ENCODE results near the genes MICOS13, PRR22 and RANBP3.

GRCh38 chr19:5292686-5293101 lies 47.9 kb downstream of the PTPRS start:
- PRO-cap: no peak

DNA sequence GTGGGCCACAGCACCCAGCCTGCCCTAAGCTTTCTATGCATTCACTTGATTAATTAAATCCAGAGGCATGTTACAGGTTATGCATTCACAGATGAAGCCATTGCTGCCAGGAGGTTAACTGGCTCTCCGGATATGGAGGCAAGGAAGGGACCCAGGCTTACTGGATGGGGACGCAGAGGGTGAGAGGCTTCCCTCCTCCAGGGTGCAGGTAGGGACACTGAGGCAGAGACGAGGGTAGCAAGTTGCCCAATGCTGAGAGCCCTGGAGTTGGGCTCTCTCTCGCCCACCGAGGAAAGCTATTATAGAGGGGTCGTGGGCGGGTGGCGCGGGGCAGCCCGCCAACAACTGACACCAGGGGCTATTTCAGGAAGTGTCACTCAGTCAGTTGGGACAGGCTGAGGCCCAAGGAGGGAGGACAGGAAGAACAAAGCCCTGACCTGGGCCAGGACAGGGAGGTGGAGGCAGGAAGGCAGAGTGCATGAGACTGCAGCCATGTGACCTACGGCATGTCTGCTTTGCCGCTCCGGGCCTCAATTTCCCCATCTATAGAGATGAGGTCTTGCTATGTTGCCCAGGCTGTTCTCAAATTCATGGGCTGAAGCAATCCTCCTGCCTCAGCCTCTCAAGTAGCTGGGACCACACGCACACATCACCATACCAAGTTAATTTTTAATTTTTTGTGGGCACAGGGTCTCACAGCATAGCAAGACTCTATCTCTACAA lies 82.7 kb downstream of the ZNRF4 start:
- PRO-cap: no peak

GRCh38 chr19:5588419-5588953 lies 34.1 kb downstream of the SAFB2 start:
- PRO-cap: no peak

DNA sequence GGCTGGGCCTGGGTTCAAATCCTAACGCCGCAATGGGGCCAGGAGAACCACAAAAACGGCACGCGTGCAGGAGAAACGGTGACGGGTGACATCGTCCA lies 530 bp downstream of the SAFB start:
- PRO-cap: no peak

- PRO-cap: unidirectional peak, minus-strand start at chr19:5680512
Measured at GRCh38 chr19:5680047-5680727, at the start of gene MICOS13. Gene MICOS13 (minus strand): TSS chr19:5680516.

- PRO-cap: no peak
Measured at GRCh38 chr19:5687552-5688245, 2.4 kb upstream of the RPL36 start.

DNA sequence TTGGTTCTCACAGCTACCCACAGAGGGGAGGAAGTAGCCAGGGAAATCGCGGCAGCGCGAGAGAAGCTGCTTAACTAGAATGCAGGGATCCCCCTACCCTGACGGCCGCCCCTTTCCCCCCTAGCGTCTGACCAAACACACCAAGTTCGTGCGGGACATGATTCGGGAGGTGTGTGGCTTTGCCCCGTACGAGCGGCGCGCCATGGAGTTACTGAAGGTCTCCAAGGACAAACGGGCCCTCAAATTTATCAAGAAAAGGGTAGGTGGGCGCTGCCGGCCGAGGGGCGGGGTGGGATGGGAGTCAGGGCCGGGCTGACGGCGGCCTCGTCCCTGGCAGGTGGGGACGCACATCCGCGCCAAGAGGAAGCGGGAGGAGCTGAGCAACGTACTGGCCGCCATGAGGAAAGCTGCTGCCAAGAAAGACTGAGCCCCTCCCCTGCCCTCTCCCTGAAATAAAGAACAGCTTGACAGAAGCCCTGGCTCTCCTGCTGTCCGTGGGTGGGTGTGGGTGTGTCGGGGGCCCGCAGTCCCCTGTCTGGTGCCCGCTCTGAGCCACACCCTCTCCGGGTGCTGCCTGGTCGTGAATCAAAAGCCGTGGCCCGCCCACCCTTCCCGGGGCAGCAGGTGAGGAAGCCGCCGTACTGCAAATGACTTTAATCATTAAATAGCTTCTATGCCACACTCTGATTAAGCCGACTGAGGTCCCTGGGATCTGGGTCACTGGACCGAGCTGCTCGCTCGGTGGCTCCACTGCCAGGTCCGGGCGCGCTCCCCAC lies 1.3 kb downstream of the RPL36 start:
- PRO-cap: no peak

DNA sequence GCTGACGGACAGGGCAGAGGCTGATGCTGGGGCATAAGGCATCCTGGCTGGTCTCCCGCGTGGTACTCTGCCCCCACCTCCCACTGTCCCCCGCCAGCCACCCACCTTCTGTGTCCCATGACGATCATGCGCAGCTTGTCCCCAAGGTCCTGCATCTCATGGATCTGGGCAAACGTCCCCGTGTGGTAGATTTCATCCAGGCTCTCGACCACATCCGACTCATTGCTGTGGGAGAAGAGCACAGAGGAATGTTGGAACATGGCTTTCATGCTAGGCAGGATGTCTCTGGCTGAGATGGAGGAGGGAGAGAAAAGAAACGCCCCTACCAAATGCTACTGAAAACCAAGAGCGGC lies 6.9 kb downstream of the LONP1 start:
- PRO-cap: no peak

DNA sequence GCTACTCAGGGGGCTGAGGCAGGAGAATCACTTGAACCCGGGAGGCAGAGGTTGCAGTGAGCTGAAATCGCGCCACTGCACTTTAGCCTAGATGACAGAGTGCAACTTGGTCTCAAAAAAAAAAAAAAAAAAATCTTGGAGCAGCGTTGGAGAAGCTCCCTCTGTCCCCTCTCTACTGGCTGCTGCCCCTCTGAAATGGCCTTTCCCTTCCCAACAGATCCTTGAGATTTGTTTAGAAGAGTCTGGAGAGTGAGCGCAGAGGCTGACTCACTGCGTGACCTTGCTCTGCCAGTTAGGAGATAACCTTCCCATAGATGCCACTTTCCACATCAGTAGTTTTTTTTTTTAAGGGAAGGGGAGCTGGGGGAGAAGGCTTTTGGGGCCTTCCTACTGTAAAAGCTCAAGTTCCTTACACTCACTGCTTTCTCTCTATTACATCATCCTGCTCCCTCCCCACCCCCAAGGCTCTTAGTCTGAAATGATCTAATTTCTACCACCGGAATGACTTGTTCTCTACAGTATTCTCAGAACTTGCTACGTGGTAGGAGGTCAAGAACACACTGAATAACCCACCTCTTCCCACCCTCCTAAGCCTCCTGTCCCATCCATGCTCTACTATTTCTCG lies 1.5 kb downstream of the LONP1 start:
- PRO-cap: no peak

GRCh38 chr19:5784595-5785433 lies at the start of gene PRR22:
Gene PRR22 (minus strand): TSS chr19:5784746.
- PRO-cap: no peak

GRCh38 chr19:5837875-5838483 lies 1.5 kb downstream of the FUT6 start:
- PRO-cap: no peak

- PRO-cap: no peak
Measured at GRCh38 chr19:5838532-5839363, 754 bp downstream of the FUT6 start.

- PRO-cap: no peak
Measured at GRCh38 chr19:5880369-5880956, 10.1 kb upstream of the FUT5 start.

- PRO-cap: no peak
Measured at GRCh38 chr19:5892708-5893527, 10.7 kb downstream of the NDUFA11 start.

GRCh38 chr19:5977954-5978579 lies at the start of gene RANBP3:
Gene RANBP3 (minus strand): TSS chr19:5978140.
- PRO-cap: bidirectional peak, plus-strand start at chr19:5978379, minus-strand start at chr19:5978140

DNA sequence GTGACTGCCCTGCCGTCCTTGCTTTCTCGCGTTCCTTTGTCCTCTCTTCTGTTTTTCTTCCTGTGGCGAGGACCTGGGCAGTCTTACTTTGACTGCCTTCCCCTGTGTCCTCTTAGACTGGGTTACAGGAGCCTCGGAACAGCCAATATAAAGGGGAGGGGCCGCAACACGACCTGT lies 53.7 kb downstream of the RFX2 start:
- PRO-cap: no peak

DNA sequence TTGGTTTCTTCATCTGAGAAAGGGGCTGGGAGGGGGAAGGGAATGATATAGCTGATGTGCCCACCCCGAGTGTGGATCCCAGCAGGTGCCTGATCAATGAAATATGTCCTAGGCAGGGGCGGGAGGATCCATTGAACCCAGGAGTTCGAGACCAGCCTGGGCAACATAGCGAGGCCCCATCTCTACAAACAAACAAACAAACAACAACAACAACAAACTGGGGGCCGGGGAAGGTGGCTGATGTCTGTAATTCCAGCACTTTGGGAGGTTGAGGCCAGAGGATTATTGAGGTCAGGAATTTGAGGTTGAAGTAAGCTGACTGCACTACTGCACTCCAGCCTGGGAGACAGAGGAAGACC lies 48.5 kb downstream of the RFX2 start:
- PRO-cap: no peak

GRCh38 chr19:6075021-6075601 lies 35.2 kb downstream of the RFX2 start:
- PRO-cap: no peak

GRCh38 chr19:6091645-6092101 lies 18.6 kb downstream of the RFX2 start:
- PRO-cap: no peak

- PRO-cap: no peak
Measured at GRCh38 chr19:6239181-6239746, 40.5 kb downstream of the MLLT1 start.